PC-3 (cell line): ENCODE measurements around a stretch of chr6.

GRCh38 chr6:134918362-134918561 lies 31.6 kb downstream of the ALDH8A1 start:
- RAMPAGE, long total RNA, result no peak

GRCh38 chr6:135110040-135110335 lies 55.4 kb upstream of the HBS1L start:
- RAMPAGE, long total RNA, result no peak

- RAMPAGE, long total RNA, result no peak
Observed at GRCh38 chr6:135182628-135183374, 1.7 kb downstream of the MYB start.

DNA sequence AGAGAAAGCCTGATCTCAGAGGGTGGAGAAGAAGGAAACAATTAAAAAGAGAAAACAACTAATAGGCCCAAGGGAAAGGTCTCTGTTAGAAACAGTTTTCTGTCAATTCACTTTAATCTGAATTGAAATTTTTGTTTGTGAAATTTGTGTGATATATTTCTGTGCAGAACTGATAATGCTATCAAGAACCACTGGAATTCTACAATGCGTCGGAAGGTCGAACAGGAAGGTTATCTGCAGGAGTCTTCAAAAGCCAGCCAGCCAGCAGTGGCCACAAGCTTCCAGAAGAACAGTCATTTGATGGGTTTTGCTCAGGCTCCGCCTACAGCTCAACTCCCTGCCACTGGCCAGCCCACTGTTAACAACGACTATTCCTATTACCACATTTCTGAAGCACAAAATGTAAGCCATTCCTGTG lies 11.1 kb downstream of the MYB start:
- RAMPAGE, long total RNA, result no peak

DNA sequence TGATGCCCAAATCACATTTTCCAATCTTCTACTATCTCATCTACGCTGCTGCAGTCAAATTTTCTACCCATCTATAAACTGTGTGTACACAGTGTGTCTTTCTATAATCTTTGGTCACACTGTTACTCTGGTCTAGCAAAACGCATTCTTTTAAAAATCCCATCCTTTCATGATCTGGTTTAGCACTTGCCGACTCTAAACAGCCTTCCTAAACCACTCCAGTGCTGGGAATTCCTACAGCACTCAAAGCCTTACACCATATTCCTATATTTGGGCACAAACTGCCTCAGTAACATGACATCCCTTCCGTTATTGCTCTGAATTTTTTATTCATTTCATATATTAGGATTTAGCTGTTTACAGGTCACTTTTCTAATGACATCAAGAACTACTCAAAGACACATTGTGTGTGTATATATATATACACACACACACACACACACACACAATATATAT lies 145.2 kb downstream of the AHI1 start:
- RAMPAGE, long total RNA, result no peak

DNA sequence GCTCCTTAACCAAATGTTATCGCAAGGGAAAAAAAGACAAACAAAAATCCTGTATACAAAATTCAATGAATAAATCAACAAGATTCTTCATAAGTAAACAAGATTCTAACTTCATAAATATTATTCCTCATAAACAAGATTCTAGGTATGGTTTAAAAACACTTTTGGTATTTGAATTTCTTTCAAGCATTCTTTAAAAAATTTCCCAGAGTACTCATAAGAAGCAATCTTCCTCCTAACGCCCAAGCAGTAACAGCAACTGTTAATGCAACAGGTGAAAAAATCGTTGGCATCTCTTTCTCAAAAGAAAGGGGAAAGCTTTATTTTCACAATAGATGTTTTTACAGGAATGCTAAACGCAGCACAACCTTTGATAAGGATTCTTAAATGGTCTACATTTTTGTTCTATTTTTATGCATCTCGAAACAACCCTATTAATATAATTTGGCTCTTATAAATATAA lies 796 bp downstream of the AHI1 start:
- RAMPAGE, long total RNA, result no peak

- RAMPAGE, long total RNA, result no peak
Observed at GRCh38 chr6:135880292-135881048, 29.0 kb downstream of the PDE7B start.

DNA sequence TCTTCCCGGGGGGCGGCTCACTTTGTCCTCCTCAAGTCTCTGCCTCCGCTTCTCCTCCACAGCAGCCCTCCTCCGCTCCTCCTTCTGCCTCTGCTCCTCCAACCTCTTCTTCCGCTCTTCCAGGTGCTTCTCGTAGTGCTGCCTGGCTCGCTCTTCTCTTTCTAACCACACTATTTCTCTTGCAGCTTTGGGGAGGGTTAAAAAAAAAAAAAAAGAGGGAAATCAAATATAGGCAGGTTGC lies 99.6 kb upstream of the BCLAF1 start:
- RAMPAGE, long total RNA, result no peak

DNA sequence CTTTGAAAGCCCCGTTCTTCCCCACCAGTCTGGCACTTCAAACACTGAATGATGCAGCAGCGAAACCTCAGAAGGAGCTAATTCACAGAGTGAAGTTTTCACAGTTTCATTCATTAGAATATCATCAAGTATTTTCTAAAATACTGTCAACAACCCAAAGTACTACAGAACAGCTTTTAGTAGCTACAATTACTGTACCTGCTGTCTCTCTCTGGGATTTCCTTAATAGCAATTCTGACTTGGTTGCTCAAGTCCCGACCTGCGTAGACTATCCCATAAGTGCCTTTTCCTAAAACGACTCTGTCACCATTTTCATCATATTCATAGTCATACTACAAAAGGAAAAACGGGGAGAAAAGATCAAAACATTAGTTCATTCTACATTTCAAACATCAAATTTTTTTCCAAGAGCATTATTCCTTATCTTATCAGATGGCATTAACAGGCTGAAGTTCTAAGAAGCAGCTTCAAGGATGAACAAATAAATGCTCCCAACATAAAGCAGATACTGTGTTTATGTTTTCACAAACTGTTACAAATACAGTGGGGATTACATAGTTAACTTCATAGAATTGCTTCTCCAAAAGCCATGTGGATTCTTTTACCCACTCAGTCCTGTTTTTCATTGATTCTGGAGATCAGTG lies 72.5 kb upstream of the MAP7 start:
- RAMPAGE, long total RNA, result no peak

GRCh38 chr6:136739797-136740801 lies 52.2 kb downstream of the MAP3K5 start:
- RAMPAGE, long total RNA, result no peak

DNA sequence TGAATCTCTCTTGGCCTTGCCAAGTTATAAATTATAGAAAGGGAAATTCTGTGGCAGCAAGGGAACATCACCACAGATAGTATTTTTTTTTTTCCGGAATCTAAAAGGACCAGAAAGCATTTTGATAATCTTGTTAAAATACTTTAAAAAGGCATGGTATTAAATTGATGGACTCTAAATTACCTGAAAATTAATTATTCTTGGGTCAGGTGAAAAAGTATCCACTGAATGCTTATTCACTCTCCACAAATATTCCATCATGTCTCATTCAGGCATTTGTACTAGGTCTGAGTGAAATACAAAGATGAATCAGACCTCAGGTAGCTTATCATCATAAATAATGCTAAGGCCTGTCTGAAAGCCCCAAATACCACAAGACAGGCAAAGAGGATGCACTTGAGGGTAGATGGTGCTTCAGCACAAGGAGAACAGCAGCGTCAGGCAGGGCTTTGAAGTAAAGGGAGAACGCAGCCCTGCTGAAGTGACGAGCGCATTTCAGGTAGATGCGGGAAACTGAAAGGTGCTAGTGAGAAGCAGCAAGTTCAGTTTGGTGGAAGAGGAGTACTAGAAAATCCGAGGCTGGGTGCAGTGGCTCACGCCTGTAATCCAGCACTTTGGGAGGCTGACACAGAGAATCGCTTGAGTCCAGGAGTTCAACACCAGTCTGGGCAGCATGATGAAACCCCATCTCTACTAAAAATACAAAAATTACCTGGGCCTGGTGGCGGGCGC lies 38.7 kb downstream of the MAP3K5 start:
- RAMPAGE, long total RNA, result no peak

DNA sequence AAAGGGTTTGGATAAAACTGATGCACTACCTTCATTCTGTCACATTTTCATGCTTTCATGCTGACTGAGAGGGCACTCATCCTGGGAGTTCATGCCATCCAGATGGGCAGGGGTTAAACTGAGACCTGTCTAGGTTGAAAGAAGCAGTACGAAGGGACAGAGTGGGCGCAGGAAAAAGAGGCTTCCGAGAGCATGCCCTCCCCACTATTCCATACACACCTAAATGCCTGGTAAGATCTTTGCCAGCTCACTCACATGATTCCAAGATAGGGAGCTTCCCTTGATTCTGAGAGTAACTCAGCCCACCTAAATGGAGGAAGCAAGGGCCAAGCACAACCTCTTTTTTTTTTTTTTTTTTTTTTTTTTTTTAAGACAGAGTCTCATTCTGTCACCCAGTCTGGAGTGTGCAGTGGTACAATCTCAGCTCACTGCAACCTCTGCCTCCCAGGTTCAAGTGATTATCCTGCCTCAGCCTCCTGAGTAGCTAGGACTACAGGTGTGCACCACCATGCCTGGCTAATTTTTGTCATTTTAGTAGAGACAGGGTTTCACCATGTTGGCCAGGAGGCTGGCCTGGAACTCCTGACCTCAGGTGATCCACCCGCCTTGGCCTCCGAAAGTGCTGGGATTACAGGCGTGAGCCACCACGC lies 2.8 kb downstream of the MAP3K5 start:
- RAMPAGE, long total RNA, result no peak

DNA sequence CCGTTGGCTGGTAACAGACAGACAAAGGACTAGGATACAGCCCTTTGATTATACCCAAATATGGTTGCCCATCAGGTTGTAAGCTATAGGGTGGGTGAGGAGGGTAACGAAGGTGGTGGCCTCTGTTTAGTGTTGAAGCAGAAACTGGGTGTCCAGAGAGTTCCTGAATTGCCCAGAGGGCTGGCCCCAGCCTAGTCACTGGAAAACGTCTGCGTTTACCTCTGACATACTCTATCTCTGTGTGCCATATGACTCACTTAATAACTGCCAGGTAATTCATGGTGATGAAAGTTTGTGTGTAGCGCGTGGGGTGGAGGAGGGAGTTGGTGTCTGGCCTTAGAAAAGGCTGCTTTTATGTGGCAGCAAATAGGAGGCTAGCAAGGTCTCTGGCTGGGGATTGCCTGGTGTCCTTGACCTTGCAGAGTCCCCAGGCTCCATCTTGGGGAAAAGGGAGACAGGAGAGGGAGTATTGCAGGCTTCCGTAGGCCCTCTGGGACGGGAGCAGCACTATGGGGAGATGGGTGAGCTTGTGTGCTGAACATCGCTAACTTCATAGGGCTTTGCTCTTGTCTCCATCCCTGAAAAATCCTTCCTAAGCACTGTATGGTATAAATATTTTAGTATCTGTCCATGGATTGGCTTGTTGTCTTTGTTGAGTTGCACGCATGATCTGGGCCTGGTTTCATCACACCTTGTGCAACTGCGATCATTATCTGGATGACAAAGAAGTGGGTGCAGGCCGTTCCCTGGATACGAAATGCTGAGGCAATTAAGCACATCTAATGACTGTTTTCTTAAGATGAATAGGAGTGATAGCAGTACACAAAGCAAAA lies 47.5 kb downstream of the SLC35D3 start:
- RAMPAGE, long total RNA, result no peak

- RAMPAGE, long total RNA, result no peak
Observed at GRCh38 chr6:137213098-137213769, 6.0 kb downstream of the IFNGR1 start.

GRCh38 chr6:137226642-137227013 lies 7.4 kb upstream of the IFNGR1 start:
- RAMPAGE, long total RNA, result no peak

DNA sequence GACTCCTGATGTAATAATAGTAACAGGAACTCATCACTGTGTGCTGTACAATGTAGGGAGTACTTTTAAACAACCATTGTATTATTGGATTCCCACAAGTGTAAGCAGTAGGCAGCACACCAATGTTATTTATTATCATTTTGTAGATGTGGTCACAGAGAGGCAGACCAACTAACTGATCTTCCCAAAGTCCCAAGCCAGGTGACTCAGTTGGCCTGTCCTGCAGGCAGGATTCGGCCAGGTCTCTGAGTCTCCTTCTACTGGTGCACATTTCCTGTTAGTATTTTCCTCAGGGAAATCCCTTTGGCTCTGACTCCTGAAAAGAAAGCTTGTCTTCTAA lies 14.5 kb upstream of the IFNGR1 start:
- RAMPAGE, long total RNA, result no peak

GRCh38 chr6:137234062-137234460 lies 14.9 kb upstream of the IFNGR1 start:
- RAMPAGE, long total RNA, result no peak

DNA sequence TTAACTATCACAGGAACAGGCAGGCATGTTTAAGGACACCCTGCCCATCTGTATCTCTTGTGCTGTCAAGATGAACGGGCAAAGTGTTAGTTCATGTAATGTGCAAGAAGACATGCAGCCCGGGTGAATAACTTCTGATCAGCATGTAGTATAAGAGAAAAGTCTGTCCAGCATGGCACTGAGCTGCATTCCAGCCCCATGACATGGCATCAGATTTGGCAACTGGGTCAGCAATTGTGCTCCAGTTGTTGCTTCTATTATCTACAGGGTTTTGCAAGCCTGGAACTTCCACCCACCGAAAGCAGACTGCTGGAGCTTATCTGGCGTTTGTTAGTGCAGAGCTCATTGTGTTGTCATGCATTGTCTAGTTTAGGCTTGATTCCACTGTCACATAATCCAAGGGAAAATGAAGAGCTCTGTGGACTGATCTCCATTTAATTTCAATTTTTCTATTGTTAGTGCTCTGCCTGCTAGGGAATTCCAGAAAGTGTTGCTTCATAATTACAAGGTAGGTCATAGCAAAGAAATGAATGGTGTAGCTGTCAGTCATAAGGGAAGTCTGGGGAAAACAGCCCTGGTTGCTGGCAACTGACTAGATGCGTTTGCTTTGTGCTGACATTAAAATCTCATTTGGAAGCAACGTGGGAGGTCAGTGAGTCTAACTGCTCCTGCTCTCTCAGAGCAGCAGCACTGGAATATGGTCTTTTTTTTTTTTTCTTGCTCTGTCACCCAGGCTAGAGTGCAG lies 138.2 kb upstream of the TNFAIP3 start:
- RAMPAGE, long total RNA, result no peak

GRCh38 chr6:137792686-137792992 lies 74.4 kb upstream of the TNFAIP3 start:
- RAMPAGE, long total RNA, result no peak

GRCh38 chr6:138031827-138032320 lies 75.3 kb downstream of the PERP start:
- RAMPAGE, long total RNA, result no peak